ENCODE results near the gene PLGLB2.

GRCh38 chr2:87348420-87349672 is 327.2 kb upstream of the PLGLB1 start:
- RAMPAGE, long total RNA = no peak
- RRBS = no CpG with 5 or more reads among the region's 139 CpGs

DNA sequence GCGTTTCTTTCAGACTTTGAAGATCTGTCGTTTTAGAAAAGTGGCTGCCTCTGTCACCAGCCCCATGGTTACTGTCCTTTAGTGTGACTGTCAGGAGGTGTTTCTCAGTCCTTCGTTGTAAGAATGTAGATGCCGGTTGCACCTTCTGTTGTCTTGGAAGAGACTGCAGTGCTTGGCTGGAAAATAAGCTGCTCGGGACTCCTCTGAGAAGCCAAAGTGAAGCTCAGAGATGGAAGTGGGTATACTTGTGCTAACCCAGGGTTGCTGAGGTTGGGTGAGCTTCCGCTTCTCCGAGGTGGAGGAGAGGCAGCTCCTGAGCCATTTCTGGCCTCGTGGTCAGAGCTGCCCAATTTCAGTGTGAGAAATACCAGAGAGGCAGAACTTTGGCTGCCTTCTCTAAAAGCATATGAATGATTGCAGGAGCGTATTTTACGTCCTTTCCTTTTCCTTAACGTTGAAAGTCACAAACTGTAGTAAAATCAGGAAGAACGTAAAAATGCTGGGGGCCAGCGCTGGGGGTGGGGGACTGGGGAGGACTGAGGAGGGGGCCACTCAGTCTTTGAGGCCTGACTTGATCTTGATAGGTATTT is 292.1 kb upstream of the PLGLB2 start:
- RAMPAGE, long total RNA = no peak
- RRBS = no CpG with 5 or more reads among the region's 13 CpGs

DNA sequence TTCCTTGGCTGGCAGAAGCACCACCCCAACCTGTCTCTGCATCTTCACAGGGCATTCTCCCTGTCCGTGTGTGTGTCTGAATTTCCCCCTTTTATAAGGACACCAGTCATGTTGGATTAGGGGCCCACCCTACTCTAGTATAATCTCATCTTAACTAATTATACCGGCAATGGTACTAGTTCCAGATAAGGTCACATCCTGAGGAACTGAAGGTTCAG is 175.9 kb upstream of the PLGLB2 start:
- RAMPAGE, long total RNA = no peak
- RRBS = no CpG with 5 or more reads among the region's 2 CpGs

DNA sequence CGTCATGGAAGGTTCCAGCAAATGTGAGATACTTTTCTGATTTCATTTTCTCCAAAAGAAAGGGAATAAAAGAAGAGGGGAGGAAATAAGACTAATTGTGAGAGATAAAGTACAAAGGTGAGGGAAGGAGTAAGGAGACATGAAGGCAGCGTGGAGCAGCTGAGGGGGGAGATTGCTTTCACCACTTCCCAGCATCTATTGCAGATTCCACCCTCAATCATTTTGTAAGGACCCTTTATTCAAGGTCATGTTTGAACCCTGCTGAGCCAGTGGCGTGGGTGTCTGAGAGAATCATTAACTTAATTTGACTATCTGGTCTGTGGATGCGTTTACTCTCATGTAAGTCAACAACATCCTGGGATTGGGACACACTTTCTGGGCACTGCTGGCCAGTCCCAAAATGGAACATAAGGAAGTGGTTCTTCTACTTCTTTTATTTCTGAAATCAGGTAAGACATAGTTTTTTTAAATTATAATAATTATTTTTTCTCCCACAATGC is at the start of gene PLGLB2:
TSS of gene PLGLB2 (plus strand) at position 334 of the 500 bp plus-strand sequence.
- RAMPAGE, long total RNA = no peak
- RRBS = no CpG with 5 or more reads among the region's 4 CpGs

DNA sequence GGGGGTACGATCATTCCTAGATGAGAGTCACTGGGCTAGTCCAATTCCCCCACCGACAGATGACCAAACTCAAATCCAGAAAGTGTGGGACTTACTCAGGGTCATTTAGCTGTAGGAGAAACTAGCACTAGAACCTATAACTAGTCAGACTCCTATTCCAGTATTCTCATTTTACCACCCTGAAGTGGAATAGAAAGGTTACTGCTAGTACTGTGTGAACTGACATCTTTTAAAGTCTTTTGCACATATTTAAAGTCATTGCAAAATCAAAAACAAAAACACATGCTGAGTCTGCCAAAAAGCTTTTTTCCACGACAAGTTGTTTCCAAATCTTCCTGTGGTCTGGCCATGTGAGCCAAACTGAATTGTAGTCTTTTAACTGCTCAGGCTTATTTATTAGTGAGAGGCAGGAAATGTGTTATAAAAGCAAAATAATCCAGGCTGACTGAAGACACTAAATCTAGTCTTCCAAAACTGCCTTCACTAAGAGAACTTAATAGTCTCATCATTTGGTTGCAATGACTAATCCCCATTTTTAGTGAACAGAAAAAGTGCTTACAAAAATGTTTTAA is 2.4 kb downstream of the KRCC1 start:
- RAMPAGE, long total RNA = no peak
- RRBS = no CpG with 5 or more reads among the region's 3 CpGs

DNA sequence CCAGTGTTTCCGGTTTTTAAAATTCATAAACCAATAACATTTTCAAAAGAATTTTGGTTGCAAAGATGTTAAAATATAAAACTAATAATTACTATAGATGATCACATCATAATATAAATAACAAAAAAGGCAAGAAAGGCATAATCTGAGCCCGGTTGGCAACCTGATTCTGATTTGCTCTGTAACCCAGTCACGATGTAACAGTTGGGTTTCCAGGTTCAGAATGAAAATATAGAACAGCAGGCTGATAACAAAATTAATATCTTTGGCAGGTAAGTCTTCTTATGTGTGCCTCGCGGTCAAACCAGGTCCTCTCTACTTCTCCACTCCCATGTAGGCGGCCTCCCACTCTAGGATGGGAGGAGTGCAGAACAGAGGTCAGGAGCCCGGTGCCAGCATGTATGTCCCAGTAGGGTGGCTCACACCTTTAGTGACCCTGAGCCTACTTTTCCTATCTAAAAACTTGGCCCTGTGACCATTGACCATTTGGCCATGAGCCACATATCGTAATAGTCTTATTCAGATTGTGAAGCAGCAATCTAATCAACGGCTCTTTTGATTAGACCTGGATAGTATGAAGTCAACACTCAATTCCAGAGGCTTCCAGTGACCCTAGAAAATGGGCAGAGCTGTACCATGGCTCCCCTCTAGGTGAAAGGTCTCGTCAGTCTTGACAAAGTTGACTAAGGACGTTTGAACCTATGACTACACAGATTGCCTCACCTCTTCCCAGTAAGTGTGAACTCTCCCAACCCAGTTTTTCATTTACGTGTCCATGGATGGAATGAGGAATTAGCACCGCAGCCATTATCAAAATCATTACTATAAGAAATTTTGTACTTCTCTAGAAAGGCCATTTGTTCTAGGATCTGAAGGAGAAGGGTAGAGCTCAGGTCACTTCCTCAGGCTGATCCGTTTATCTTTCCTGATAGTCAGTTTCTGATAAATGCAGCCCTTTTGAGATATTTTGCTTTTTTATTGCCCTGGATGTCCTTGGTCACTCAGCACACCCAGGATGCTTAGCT is 17.1 kb upstream of the FABP1 start:
- RAMPAGE, long total RNA = no peak
- RRBS = 79% methylated on average over 2 of the region's 14 CpGs

DNA sequence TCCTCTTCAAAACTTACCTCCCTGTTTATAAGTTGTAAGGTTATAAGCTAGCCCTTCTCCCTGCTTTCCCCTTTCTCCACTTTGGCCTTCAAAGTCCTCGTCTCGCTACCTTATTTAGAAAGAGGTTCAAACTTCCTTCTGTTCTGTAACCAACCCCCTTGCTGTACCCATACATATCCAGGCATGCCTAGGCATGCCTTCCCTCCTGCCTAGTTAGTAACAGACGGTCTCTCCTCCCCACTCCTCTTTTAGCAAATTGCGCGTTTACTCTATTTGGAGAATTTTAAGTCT is 13.8 kb downstream of the TEX37 start:
- RAMPAGE, long total RNA = no peak
- RRBS = no CpG with 5 or more reads among the region's 5 CpGs

GRCh38 chr2:88579419-88579691 is 47.9 kb downstream of the EIF2AK3 start:
- RAMPAGE, long total RNA = no peak
- RRBS = no CpG with 5 or more reads among the region's 2 CpGs

GRCh38 chr2:88609233-88609722 is 18.0 kb downstream of the EIF2AK3 start:
- RAMPAGE, long total RNA = no peak
- RRBS = no CpG with 5 or more reads among the region's 2 CpGs

DNA sequence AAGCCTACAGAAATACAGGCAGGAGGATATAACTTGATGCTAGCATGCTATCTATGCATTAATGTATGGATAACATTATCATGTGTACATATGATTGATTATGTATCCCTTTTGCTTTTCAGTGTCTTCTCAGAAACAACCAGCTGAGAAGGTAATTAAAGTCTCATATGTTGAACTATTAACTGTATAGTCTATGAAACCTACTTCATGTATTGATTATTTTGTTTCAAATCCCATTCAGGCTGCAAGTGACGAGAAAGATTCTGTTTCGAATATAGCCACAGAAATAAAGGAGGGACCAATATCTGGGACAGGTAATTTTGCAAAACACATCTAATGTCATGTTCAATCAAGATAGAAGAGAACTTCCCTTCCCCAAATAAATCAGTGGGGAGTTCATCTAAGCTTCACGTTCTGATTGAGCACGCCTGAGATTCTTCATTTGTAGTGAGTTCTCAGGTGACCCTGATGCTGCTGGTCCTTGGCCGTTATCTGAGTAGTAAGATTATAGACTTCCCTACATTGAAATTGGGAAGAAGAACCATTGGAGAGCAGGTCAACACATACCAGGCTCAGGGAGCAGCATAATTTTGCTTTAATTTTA is 91.2 kb downstream of the RPIA start:
- RAMPAGE, long total RNA = no peak
- RRBS = no CpG with 5 or more reads among the region's 5 CpGs

DNA sequence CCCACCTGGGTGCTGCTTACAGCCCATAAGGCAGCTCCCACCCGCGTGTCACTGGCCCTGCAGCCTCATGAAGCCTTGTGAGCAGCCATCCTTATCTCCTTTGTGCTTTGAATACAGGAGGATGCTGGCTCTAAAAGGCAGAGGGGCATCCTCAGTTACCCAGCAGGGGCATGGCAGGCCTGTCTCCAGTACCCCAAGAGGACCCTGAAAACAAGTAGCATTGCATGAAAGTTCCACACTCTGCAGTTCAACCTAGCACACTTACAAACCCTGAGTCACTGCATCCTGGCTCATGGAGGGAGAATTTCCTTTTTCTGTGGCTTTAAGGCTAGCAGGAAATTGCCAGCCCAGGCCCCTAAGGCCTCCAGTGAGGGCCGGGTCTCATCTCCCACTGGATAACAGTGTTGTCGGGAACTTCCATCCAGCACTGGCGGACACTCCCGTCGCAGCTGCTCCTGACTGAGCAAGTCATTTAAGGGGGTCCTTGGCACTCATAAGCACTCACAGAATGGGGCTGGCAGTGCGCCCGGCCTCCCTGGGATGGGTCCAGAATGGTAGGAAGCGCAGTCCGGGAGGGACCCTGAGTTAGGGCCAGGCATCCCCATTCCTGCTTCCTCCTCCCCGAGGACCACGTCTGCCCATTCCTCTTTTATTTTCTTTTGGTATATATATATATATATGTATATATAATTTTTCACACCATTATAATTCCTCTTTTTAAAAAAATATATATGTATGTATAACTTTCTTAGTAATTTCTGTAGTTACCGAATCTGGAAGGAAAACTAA is 137.3 kb downstream of the RPIA start:
- RAMPAGE, long total RNA = no peak
- RRBS = no CpG with 5 or more reads among the region's 14 CpGs

DNA sequence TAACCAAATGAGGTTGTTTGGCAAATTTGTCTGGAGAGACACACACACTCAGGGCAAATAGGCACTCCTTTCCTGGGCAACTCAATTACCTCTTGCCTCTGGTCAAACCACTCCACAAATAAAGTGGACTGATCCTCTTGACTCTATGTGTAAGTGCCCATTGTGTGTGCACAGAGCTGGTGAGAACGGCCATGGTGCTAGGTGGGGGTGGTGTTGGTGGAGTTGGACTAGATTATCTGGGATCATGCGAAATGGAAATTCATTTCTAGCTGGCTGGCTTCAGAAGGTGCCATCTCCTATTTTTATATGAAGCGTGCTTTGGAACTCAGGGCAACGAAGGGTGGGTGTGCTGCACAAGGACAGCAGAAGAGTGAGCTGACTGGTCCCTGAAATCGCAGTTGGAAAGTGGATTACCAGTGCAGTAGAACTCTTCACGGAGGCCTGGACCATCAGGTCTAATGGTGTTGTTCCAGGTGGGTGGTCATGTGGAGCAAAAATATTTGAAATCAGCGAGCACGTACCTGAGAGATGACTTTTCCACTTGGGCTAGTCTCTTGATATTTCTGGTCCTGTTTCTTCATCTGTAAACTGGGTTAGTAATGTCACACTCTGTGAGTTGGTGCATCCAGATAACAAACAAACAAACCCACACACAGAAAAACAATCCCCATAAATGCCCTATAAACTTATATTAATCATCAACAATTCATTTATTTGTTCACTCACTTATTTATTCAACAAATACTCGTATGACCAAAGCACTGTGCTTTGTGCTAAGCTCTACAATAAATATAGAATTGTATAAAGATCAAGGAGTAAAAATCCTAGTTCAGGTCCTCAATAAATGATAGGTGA is 150.0 kb downstream of the RPIA start:
- RAMPAGE, long total RNA = no peak
- RRBS = no CpG with 5 or more reads among the region's 9 CpGs

- RAMPAGE, long total RNA = no peak
- RRBS = no CpG with 5 or more reads among the region's 10 CpGs
These were observed 166.7 kb downstream of the RPIA start for GRCh38 chr2:88857751-88858958.

DNA sequence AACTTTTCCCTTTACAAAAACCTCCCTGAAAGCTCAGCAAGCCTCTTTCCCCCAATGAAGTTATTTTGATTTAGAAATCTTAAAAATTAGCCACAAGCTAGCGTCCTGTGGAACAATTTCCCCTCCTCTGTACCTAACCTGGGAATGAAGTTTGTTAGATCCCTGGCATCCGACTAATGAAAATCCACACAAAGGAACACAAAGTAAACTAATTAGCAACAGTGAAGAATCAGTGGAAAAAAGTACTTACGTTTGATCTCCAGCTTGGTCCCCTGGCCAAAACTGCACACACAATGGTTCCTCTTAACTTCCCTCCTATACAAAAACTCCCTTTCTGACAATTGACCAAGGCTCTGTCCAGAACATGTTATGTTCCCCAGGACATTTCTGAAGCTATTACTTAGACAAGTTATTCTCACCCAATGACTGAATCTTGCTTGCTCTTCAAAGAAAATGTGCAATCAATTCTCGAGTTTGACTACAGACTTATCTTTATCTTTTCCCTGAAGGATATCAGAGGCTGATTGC is 169.9 kb downstream of the RPIA start:
- RAMPAGE, long total RNA = no peak
- RRBS = no CpG with 5 or more reads among the region's 4 CpGs

- RAMPAGE, long total RNA = no peak
- RRBS = no CpG with 5 or more reads among the region's 12 CpGs
These were observed 178.1 kb downstream of the RPIA start for GRCh38 chr2:88869484-88870042.

- RAMPAGE, long total RNA = no peak
- RRBS = no CpG with 5 or more reads among the region's 2 CpGs
These were observed 256.2 kb downstream of the RPIA start for GRCh38 chr2:88947583-88948195.

GRCh38 chr2:89947269-89947741 is 1255.8 kb downstream of the RPIA start:
- RAMPAGE, long total RNA = no peak
- RRBS = no CpG with 5 or more reads among the region's 2 CpGs

- RAMPAGE, long total RNA = no peak
- RRBS = no CpG with 5 or more reads among the region's 107 CpGs
These were observed 1553.8 kb downstream of the RPIA start for GRCh38 chr2:90244925-90246058.

GRCh38 chr2:90324425-90325032 is 1633.1 kb downstream of the RPIA start:
- RAMPAGE, long total RNA = no peak
- RRBS = no CpG with 5 or more reads among the region's 88 CpGs

GRCh38 chr2:91744474-91745338 is 2842.4 kb upstream of the AQP7B start:
- RAMPAGE, long total RNA = no peak
- RRBS = no CpG with 5 or more reads among the region's 24 CpGs

All from epithelial cell of alveolus of lung (primary cell).